Heart (tissue), 3 donors: ENCODE measurements around the genes TMEFF1, CAVIN4 and ALDOB.

DNA sequence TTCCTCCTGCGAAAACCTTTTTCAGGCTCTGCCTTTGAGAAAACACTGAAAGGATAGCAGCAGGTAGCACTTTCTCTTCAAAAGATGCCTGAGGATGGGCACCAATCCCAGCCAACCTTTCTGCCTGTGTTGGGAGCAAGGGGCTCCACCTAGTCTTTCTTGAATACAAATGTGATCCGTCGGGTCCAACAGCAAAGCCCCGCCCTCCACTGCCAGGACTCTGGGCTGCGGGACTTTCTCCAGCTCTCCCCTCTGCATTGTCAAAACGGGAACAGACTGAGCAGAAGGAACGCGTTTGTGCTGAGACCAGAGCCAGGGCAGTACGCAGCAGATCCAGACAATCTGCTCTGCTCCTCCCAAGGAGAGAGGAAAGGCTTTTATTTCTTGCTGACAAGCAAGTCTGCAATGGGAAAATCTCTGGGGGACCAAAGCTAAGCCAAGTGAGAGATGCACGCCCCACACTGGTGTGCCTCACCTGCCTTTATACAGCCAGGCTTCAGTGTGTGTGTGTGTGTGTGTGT, 139.8 kb downstream of the SEC61B start:
- RAMPAGE, long total RNA, 2 experiments = no peak in any of the 2 experiments

GRCh38 chr9:99368114-99369083, 146.3 kb downstream of the SEC61B start:
- RAMPAGE, long total RNA, 2 experiments = start-site peak on the plus strand in 1 of 2 experiments, at chr9:99368653-99368675 at its widest, 16 to 19 reads per replicate

DNA sequence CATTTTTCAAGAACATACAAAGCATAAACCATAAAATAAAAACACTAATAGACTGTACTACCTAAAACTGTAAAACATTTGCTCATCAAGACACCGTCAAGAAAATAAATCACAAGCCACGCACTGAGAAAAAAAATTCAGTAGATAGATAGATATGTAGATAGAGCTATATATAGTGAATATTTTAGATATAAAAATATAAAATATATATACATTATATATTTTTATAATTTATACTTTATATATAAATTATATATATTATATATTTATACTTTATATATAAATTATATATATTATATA, 100.4 kb upstream of the NR4A3 start:
- RAMPAGE, long total RNA, 2 experiments = no peak in any of the 2 experiments

DNA sequence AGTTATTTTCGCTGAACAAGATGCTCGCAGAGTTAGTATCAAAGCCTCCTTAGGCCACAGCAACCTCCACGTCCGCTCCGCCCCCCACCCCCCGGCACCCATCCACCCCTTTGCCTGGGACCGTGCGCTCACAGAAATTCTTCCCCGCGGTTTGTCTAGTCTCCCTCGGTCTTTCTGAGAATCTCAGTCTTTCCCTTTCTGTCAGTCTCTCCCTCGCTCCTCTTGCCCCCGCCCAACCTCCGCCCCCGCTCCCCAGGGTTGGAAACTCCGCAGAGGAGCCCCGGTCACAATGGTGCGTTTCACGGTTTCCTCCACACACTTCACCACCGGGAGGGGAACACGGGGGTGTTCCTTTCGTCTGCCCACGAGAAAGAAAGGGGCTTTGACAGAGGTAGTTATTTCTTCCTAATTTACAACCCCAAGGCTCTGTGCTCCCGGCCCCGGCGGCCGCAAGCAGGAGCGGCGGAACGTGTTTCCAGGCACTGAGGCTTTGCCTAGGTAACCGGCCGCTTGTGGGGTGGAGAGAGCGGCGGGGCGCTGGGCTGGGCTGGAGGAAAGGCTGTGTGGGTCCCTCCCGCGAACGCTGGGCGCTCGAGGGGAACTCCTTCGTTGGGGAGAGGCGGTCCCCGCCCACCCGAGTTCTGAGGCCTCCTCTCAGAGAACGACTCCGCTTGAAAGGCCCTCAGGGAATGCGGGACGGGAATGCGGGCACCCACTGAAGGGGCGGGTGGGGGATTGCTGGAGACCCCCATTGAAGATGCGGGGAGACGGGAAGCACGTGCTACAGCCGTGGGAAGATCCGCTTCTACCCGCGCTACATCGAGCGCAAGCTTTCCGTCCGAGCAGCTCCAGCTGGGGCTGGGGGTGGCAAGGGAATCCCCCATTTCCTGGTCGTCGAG, 2.2 kb downstream of the NR4A3 start:
- RAMPAGE, long total RNA, 2 experiments = no peak in any of the 2 experiments

DNA sequence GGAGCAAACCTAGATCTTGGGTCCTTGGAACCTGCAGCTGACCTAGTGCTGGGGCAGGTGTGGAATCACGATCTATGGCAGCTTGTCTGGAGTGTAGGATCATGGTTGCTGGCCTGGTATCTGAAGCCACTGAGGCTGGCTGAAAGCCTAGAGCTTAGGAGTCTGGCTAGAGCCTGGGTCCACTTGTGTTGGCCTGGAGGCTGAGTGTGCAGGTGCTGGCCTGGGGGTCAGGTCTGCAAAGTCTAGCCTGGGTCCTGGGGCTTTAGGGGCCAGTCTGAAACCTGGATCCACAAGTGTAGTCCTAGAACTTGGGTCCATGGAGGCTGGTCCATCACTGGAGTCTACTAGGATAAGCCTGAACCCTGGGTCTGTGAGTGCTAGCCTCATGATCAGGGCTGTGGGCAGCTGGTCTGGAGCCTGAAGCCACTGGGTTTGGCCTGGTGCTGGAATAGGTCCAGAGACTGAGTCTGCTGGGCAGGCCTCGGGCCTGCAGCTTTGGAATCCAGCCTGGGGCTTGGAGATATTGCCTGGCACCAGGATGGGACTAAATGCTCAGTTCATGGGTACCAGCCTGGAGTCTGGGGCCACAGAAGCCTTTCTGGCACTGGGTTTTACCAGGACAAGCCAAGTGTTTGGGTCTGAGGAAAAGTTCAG, 94.7 kb downstream of the ERP44 start:
- RAMPAGE, long total RNA, 2 experiments = no peak in any of the 2 experiments

GRCh38 chr9:100425623-100426234, 1.2 kb upstream of the MSANTD3 start:
- RAMPAGE, long total RNA, 2 experiments = no peak in any of the 2 experiments

- RAMPAGE, long total RNA, 2 experiments = no peak in any of the 2 experiments
Measured at GRCh38 chr9:100472628-100473225, at the start of gene TMEFF1. TSS of gene TMEFF1 (plus strand) at chr9:100473149.

- RAMPAGE, long total RNA, 2 experiments = start-site peak on the plus strand in 2 of 2 experiments, at chr9:100578023-100578309 at its widest, 126 to 1,275 reads per replicate
Measured at GRCh38 chr9:100577852-100578435, at the start of gene CAVIN4. TSS of gene CAVIN4 (plus strand) at chr9:100578079.

- RAMPAGE, long total RNA, 2 experiments = no peak in any of the 2 experiments
Measured at GRCh38 chr9:100690419-100690984, 112.6 kb downstream of the CAVIN4 start.

DNA sequence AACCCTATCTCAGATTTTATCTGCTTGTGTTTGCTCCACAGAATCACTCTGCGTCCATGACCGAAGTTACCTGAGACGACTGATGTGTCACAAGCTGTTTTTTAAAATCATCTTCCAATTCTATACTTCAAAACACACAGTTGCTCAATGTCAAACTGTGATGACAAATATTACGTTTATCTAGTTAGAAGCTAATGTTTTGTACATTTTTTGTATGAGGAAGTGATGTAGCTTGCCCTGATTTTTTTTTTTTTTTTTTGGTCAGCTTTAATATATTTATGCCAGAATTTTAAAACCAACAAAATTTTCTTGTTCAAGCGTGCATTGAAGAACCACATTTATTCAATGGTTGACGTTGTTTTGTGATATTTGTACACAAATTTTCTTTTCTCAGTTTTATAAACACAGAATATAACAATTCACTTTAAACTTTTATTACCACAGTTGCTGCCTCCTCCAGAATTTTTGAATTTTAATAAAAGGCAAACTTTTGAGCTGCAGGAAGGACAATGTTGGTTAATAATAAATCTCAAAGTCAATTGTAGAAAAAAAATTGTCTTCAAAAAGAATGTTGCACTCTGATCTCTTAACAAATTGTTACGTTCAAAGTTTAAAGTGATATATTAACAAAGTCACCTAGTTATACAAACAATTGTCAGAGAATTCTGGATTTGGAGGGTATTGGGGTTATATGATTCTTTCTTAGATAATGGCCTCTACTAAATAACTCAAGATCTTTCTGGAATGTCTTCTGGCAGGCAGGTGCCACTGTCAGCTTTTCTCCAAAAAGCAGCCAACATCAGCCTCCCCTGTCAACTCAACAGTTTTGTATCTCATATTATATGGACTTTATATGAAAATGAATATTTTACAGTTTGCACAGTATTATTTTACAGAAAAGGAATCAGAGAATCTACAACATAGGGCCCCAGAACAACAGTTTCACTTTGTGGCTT, 60.5 kb downstream of the BAAT start:
- RAMPAGE, long total RNA, 2 experiments = no peak in any of the 2 experiments

GRCh38 chr9:101354297-101355007, 30.4 kb downstream of the BAAT start:
- RAMPAGE, long total RNA, 2 experiments = no peak in any of the 2 experiments

GRCh38 chr9:101429783-101430307, 5.7 kb downstream of the ALDOB start:
- RAMPAGE, long total RNA, 2 experiments = no peak in any of the 2 experiments

- RAMPAGE, long total RNA, 2 experiments = no peak in any of the 2 experiments
Measured at GRCh38 chr9:101435459-101436269, at the start of gene ALDOB. TSS of gene ALDOB (minus strand) at chr9:101435774.

DNA sequence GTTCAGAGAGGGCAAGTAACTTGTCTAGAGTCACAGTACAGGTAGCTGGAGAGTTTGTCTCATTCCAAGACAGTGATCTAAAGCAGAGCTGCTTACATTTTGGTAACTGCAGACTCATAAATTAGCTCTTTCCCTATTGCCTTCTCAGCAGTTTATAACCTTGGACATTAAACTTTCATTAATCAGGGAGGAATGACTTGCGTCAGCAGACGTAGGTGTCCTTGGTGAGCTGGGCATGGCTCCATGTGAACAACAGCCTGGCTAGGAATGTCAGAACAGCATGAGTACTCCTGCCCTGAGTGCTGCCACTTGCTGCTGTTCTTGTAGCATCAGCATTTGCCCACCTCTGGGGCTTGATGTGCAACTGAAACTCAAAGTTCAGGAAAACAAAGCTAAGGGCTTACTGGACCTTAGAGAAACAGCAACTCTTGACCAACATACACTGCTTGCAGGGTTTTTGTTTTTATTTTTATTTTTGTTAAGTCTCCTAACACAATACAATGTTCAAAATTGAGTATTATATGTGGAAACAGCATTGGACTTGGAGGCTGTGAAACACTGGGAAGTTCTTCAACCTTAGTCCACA, 2.3 kb upstream of the ALDOB start:
- RAMPAGE, long total RNA, 2 experiments = no peak in any of the 2 experiments

- RAMPAGE, long total RNA, 2 experiments = no peak in any of the 2 experiments
Measured at GRCh38 chr9:101723426-101723792, 15.0 kb downstream of the GRIN3A start.

- RAMPAGE, long total RNA, 2 experiments = no peak in any of the 2 experiments
Measured at GRCh38 chr9:104788368-104788611, 24.4 kb downstream of the NIPSNAP3B start.

GRCh38 chr9:104790011-104790275, 26.0 kb downstream of the NIPSNAP3B start:
- RAMPAGE, long total RNA, 2 experiments = no peak in any of the 2 experiments

- RAMPAGE, long total RNA, 2 experiments = no peak in any of the 2 experiments
Measured at GRCh38 chr9:104792835-104793454, 29.0 kb downstream of the NIPSNAP3B start.

GRCh38 chr9:104804349-104805092, 40.6 kb downstream of the NIPSNAP3B start:
- RAMPAGE, long total RNA, 2 experiments = no peak in any of the 2 experiments

DNA sequence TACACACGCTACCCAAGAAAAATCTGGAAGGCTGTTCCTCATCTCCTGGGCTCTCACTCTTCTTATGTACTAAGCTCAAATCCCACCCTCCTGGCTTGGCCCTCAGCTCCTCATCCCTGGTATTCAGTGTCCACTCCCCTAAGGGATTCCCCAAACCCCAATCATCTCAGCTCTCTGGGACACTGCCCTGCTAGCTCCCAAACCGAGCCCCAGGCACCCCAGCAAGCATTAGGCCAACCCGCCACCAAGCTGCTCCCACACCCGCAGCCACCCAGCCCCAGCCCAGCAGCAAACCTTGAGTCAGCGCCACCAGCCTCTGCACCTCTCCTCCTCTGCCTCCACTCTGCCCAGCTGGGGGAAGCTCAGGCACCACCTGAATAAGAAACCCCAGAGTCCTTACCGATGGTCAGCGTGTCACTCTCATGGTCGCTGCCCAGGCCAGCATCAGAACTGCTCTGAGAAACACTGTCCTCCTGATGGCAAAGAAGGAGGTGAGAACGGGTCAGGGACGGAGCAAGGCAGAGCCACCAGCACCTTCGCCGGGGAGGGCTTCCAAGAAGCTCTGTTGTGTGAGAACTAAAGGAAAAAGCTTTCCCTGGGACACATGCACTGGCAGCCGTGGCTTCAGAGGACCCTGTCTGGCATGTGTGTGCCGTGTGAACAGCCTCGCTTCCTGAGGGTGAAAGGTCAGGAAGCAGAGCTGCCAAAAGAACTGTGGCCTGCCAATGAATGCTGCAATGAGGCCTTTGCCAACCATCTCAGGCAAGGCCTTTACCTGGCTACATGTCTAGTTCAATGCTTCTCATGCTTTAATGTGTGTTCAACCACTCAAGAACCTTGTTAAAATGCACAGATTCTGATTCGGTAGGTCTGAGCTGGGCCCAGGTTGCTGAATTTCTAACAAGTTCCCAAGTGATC, 53.3 kb downstream of the NIPSNAP3B start:
- RAMPAGE, long total RNA, 2 experiments = no peak in any of the 2 experiments